Measurements from ENCODE around the gene GSTM4.

DNA sequence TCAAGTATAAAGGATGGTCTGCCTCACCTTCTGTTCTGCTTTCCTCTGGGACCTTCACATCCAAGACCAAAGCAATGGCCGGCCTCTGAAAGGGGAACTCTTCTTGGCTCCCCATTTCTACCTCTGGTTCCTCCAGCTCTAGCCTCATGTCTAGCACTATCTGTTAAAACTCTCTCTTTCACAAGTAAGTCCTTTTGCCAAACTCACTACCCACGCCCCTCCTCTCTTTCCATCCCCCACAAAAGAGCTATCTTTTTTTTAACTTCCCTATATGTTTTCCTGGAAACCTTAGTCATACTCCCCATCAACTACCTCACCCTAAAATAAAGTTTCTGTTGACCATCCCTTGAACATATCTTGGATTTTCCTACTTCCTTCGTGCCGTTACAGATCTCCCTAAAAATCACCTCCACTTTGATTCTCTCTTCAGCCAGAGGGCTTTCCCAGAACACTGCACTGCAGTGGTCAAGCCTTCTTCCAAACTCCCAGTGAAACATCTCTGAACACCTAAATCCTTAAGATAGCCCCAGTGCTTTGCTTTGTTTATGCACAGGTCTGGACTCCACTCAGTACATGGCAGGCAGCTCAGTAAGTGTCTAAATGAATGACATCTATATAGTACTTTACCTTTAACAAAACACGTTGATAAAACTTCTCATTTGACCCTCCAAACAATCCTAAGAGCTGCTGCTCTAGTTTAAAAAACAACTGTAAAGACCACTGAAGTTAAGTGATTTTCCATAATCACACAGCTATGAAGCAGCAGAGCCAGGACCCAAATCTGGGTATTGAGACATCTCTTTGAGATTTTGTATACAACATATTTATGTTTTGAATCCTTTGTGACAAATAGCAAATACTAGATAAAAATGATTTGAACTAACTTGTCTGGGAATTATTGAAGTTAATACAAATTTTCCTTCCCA lies 7.7 kb downstream of the SORT1 start:
- PRO-cap, 2 experiments: no peak in any of the 2 experiments

GRCh38 chr1:109423585-109424434 lies 2.4 kb downstream of the PSMA5 start:
- PRO-cap, 2 experiments: no peak in any of the 2 experiments

GRCh38 chr1:109655584-109656523 lies at the start of gene GSTM4:
Gene GSTM4, plus strand, starts transcription at chr1:109656099.
- PRO-cap, 2 experiments: peak in 2 of 2 experiments; most common plus-strand start chr1:109656125 (in 1); most common minus-strand start chr1:109656018 (in 1)

DNA sequence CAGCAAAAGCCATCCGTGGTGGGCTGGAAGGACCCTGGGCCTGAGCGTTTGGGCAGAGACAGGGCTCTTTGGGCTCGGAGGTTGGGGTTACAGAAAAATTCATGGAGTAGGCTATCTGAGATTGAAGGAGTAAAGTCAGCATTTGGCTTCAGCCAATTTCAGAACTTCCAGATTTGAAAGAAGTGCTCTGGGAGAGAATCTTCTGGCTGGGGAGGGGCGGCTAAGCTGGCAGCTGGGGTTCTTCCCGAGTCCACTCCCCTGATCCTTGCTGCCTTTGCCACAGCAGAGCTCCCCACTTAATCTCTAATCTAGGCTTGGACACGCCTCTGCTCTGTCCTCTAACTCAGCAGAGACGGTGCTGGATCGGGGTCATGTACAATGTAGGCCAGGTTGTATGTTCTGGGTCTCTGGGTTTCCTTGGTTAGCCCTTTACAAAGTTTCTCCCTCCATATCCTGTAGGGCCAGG lies 10.0 kb upstream of the GSTM3 start:
- PRO-cap, 2 experiments: no peak in any of the 2 experiments

DNA sequence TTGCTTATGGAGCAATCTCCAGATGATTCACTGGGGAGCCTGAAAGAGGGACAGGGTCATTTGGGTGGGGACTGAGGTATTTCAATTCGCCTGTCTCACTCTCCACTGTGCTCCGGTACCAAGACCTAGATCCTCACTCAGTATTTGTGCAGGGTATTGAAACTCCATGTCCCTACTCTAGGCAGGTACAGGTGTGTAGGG lies 10.1 kb upstream of the CSF1 start:
- PRO-cap, 2 experiments: no peak in any of the 2 experiments

GRCh38 chr1:110018124-110018837 lies 16.1 kb upstream of the STRIP1 start:
- PRO-cap, 2 experiments: no peak in any of the 2 experiments

DNA sequence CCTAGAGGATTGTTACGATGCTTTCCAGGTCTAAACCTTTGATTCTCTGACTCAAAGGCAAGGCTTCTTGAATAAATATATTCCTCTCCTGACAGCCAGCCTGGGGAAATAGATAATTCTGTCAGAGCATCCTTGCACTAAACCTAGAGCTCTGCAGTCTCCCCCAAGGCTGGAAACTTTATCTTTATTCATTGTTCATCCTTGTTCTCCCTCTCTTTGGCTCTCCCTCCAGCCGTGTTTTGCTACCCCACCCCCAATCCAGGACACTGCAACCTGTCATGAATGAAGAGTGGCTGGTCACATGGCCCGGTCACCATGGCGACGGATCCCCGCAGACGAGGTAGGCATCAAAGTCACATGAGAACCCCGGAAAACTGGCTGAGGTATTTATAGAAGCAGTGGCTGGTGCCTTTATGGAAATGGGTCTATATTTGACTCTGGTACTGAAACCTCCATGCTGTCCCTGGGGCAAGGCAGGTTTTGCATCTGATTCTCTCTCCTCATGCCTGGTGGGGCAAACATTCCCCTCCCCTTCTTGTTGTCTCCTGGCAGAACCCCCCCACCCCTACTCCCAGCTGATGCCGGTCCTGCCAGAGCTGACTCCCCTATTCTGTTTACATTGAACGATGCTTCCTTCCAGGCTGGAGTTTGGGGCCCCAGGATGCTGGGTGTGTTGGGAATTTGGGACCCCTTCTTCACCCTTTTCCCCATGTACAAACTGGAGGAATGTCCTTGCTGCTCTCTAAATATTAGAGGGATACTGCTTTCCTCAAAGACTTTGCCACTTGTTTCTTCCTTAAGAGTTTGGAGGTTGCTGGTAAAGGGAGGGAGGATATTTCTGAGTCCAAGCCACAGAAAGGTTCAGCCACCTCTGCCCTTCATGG lies 13.3 kb upstream of the SLC6A17 start:
- PRO-cap, 2 experiments: no peak in any of the 2 experiments

DNA sequence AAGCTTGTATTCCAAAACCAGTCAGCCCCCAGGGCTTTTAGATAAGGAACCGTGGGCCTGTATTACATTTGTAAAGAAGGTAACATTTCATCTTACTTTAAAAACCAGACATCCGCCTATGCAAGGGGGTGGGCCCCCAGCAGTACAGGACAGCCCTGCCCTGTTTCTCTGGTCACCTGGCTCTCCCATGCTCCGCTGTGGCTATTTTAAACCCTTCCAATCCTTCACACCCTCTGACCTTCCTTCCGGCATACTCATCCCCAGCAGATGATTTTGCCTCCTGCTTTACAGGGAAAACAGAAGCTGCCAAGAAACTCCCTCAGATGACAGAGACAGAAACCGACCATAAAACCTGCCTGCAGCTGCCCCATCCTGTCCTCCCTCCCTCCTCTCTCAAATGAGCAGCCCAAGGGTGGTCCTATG lies 21.9 kb upstream of the KCNC4 start:
- PRO-cap, 2 experiments: no peak in any of the 2 experiments

DNA sequence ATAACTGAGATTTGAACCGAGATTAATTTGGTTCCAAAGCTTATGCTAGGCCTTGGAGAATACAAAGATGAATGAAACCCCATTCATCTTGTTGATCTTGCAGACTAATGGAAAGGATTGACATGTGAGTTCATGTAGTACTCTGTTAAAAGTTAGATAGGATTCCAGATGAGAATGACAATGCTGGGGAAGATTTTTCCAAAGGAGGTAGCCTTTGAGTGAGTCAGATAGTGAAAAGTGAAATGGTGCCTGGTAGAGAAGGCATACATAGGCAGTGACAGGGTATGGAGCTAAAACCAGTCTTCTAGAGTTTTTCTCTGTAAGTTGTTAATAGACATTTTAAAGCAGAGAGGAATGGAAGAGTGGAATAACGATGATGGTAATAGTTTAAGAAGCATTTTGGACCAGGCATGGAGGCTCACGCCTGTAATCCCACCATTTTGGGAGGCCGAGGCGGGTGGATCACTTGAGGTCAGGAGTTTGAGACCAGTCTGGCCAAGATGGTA lies 22.8 kb downstream of the RBM15 start:
- PRO-cap, 2 experiments: no peak in any of the 2 experiments

- PRO-cap, 2 experiments: no peak in any of the 2 experiments
These were observed 805 bp downstream of the SLC16A4 start for GRCh38 chr1:110389858-110390583.

DNA sequence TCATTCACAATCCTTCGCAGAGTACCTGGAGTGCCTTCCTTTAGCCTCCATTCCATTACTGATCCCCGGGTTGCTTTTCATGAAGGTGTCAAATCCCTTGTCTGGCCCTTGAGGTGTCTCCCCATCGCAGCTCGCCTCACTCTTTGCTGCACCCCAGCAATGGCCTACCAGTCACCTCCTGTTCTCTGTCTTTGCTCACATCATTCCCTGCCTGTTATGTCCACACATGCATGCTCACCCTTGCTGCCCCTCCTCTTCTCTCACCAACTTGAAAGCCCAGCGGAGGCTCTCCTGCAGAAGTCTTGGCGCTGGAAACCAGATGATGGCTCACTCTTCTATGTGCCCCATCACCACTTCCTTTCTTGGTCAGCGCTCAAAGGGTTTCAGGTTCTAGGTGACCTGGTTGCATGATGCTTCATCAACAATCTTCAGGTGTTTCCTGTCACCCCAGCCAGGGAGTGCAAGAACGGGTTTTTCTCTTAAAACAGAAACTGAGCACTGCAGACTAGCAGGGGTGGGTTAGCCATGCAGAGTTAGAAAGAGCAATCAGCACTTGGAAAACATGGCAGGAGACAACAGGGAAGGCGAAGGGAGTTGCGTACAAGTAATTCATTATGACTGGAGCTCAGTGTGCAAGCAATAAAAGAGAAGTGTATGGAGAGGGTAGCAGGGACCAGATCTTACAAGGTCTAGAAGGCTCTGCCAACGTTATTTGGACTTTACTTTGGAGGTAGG lies 25.1 kb upstream of the KCNA2 start:
- PRO-cap, 2 experiments: no peak in any of the 2 experiments

- PRO-cap, 2 experiments: no peak in any of the 2 experiments
These were observed 85.2 kb upstream of the CD53 start for GRCh38 chr1:110787603-110788259.

GRCh38 chr1:111454185-111454517 lies 4.9 kb downstream of the ATP5PB start:
- PRO-cap, 2 experiments: no peak in any of the 2 experiments

GRCh38 chr1:111576538-111576918 lies 43.1 kb upstream of the RAP1A start:
- PRO-cap, 2 experiments: no peak in any of the 2 experiments

GRCh38 chr1:111600793-111601273 lies 18.8 kb upstream of the RAP1A start:
- PRO-cap, 2 experiments: no peak in any of the 2 experiments

- PRO-cap, 2 experiments: no peak in any of the 2 experiments
These were observed 8.5 kb downstream of the RAP1A start for GRCh38 chr1:111627914-111628638.

DNA sequence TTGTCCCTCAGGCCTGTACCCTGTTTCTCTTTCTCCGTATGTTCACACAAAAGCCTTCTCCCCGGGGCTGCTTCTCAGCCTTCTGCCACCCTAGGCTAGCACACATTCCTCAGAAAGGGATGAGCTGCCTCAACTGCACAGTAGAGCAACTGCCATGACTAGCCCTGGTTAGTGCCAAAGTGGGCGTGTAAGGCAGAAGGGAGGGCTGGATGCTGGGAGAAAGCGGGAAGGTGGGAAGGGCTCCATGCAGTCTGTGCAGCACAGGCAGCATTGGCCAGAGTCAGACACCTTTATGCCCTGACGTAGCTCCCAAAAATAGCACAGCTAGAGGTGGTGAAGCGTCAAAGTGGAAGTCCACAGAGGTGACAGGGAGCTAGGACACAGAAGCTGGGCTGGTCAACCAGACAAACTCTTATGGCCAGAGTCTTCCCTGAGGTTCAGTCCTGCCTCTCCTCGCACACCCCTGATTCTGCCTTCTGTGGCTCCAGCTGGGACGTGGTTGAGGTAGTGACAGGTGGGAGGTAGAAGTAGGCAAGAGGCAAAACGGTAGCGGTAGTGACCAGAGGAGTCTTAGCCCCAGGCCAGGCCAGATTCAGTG lies 45.4 kb downstream of the DDX20 start:
- PRO-cap, 2 experiments: no peak in any of the 2 experiments

DNA sequence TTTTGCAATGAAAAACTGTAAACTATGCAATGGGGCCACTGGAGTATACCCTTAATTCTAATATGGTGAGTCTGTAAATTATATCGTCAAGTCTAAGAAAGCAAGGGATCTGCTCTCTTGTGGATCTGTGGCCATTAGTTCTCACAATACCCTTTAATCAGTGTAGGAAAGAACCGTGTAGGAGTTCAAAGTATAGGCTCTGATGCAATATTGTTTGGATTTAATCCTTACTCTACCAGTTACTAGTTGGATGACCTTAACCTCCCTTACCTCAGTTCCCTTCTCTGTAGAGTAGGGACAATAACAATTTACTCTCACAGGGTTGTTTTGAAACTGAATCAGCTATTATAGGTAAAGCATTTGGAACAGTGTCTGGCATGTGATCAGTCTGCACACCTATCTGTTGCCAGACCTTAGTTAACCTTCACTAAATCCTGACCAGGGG lies 106.8 kb downstream of the DDX20 start:
- PRO-cap, 2 experiments: no peak in any of the 2 experiments

- PRO-cap, 2 experiments: no peak in any of the 2 experiments
These were observed 69.0 kb downstream of the KCND3 start for GRCh38 chr1:111920121-111921137.

- PRO-cap, 2 experiments: no peak in any of the 2 experiments
These were observed 74.4 kb upstream of the KCND3 start for GRCh38 chr1:112063874-112064190.